GM12891 (cell line): ENCODE measurements around a stretch of chr2.

DNA sequence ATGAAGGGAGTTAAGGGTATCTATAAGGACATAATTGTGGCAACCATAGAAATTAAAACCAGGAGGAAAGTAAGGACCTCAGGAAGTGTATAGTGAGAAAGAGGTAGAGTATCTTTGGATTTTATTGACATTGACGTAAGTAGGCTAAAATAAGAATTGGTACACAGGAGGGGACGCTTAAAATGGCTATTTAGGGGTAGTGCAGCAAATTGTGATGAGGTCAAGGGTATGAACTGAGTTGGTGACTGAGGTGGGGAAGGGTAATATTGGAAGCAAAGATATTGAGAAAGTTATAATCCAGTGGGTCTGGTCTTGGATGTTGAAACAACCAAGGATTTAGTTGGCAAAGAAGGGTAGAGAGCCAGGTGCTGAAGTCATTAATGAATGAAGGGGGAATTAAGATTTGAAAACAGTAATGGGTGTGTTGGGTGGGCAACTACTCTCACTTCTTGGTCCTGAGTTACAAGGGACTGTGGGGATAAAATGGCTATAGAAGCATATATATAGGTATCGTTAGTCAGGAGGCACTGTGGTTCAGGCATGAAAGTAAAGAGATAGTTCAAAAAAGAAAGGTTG is 42.8 kb downstream of the MARCHF7 start:
- RRBS = no CpG with 5 or more reads among the region's 3 CpGs

GRCh38 chr2:160041930-160042286 is 20.5 kb downstream of the PLA2R1 start:
- RRBS = no CpG with 5 or more reads among the region's 7 CpGs

DNA sequence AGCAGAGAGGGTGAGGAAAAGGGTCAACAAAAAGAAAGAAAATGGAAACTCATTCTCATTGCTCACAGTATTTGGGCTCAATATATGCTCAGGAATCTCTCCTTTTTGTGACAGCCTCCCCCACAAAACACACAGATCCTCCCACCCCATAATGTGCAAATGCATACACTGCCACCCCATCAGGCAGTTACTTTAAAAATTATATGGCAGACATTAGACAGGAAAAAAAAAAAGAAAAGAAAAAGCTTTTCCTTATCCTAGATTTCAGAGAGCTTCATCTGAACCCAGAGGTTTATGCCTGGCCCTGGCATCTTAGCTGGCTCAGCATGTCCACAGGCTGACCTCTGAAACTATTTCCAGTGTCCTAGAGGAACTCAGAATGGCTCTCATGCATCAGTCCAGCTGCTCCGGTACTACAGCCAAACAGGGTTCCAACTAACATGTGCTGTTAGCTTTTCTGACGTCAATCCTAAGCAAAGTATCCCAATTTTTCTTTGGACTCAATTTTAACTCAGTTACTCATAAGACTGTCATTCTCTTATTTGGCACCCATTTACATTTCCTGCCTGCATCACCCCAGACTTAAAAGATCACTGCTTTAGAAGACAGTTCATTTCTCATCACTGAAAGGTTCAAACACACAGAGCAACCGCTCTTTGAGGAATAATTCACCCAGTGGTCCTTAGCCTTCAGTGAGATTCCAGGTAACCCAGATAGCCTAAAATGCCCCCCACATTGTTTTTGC is 105.8 kb downstream of the RBMS1 start:
- RRBS = no CpG with 5 or more reads among the region's 3 CpGs

GRCh38 chr2:160417730-160418314 is 75.8 kb downstream of the RBMS1 start:
- RRBS = no CpG with 5 or more reads among the region's 5 CpGs

DNA sequence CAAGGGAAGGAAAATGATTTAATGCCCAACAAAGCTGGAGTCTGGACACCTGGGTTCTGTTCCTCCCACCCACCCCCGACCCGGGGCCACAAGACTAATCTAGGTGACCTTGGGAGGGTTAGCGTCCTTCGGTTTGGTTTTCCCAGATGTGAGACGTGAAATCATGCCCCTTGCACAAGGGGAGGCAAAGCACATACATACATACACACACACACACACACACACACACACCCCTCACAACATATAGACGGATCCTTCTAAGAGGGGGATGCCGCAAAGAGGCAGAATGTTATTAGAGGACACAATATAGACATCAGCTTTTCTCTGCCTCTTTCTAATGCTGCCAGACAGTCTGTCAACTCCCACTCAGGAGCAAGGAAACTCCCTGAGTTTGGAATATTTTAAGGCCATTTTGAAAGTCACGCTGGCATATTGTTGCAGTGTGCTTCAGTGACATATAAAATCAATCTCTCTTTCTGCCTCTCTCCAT is 631 bp upstream of the RBMS1 start:
- RRBS = no CpG with 5 or more reads among the region's 8 CpGs

DNA sequence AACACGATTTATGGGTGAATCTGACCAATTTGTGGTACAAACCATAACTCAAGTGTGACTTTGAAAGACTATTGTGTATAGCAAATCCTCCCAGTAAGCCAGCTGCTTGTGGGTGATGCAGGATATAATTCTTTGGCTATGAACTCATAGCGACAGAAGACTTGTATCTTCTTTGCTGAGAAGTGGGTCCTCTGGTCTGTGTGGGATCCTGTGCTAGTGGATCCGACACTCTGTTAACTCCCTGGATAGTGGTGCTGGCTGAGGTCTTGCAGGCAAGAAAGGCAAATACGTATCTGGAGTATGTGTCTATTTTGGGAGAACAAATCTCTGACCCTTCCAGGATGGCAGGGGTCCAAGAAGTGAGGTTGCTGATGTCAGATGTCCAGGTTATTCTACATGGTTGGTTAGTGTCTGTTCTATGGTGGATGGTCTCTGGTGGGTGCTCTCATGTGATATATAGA is 44.9 kb upstream of the RBMS1 start:
- RRBS = no CpG with 5 or more reads among the region's 4 CpGs

GRCh38 chr2:160652095-160652565 is 158.5 kb upstream of the RBMS1 start:
- RRBS = no CpG with 5 or more reads among the region's 6 CpGs

- RRBS = no CpG with 5 or more reads among the region's 2 CpGs
These were observed 9.2 kb downstream of the TANK start for GRCh38 chr2:161169336-161169879.

GRCh38 chr2:161326648-161327285 is 18.5 kb downstream of the PSMD14 start:
- RRBS = no CpG with 5 or more reads among the region's 6 CpGs

GRCh38 chr2:161905546-161906214 is 168.3 kb downstream of the DPP4 start:
- RRBS = no CpG with 5 or more reads among the region's 7 CpGs

DNA sequence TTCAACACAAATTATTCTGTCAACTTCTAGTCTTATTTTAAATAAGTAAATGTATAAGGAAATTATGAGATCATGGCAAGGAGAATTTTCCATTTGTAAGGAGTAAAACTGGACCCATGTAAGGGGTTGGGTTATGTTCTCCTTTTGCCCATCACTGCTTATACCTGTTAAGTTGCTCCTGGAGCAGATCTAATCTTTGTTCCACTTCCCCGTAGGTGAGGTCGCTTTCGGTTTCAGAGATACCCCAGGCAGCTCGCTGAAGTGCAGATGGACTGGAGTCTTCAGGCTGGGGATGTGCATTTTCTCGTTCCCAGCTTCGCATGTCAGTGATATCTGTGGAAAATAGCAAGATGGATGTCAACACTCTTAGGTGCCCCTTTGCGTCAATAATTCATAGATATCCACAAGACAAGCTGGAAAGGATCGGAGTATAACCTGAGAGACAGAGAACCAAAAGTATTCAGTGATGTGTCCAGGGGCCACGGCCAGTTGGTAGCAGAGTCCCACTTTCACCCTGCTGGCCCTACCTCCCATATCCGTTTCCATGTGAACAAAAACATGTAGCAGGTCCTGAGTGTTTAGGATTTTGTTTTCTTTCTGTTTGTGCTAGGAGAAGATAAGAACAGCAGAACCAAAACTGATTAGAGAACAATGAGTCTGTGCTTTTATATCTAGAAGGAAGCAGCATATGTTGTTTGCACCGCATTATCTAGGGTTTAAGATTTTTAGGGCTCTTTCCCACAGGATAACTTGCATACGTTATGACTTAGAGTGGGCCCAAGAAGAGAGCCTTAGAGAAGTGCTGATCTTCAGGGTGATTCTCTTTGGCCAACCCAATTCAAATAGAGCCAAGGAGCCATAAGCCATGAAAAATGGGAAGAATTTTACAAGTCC is 36.0 kb downstream of the GCA start:
- RRBS = no CpG with 5 or more reads among the region's 12 CpGs

DNA sequence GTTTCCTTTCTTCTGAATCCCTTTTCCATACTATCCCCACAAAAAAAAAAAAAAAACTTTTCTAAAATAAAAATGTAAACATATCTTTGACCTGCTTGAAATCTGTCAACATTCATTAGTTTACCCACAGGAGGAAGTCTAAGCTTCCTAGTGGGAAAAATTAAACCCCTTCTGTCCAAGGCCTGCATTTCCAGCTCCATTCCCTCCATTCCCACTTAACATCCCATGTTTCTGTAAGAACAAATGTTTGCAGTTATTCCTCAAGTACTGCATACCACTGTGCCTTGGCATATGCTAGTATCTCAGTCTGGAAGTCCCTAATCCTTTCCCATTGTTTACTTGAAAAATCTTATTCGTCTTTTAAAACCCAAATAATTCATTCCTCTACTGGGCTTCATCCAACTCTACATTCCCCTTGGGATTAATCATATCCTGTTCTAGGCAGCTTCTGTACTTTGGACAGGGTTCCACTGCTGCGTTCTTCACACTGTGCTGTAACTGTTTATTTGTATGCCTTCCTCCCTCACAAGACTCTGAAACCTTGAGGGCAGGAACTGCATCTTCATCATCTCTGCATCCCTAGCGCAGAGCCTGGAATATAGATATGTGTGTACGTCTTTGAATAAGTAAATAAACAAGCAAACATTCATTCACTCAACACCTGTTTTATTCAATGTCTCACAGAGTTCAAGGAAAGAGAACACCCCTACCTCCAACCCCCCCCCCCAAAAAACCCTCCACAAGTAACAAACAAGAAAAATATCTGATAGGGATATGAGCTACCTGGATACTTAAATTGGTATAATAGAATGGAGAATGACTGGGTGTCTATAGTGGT is 68.3 kb downstream of the FIGN start:
- RRBS = no CpG with 5 or more reads among the region's 4 CpGs

DNA sequence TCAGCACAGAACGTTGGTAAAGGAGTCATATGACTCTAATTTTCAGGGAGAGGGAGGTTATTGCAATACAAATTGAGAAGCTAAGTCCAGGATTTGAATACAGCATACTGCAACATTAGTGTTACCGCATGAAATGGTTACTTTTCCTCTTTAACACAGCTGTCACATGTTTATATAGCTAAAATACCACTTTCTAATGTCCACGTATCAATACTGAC is 8.0 kb downstream of the FIGN start:
- RRBS = no CpG with 5 or more reads among the region's 3 CpGs

GRCh38 chr2:164015258-164015765 is 279.5 kb upstream of the FIGN start:
- RRBS = no CpG with 5 or more reads among the region's 4 CpGs

GRCh38 chr2:164692113-164692603 is 70.9 kb upstream of the GRB14 start:
- RRBS = no CpG with 5 or more reads among the region's 3 CpGs

- RRBS = no CpG with 5 or more reads among the region's 2 CpGs
These were observed 90.5 kb upstream of the GRB14 start for GRCh38 chr2:164711662-164712251.

GRCh38 chr2:164749775-164750984 is 91.4 kb downstream of the COBLL1 start:
- RRBS = no CpG with 5 or more reads among the region's 3 CpGs

- RRBS = no CpG with 5 or more reads among the region's 3 CpGs
These were observed 75.1 kb downstream of the COBLL1 start for GRCh38 chr2:164766421-164767010.

GRCh38 chr2:164794398-164794868 is 47.2 kb downstream of the COBLL1 start:
- RRBS = no CpG with 5 or more reads among the region's 2 CpGs

GRCh38 chr2:164803982-164804561 is 37.6 kb downstream of the COBLL1 start:
- RRBS = no CpG with 5 or more reads among the region's 2 CpGs